ENCODE results near the genes PNMA8B, NPAS1 and ZC3H4.

DNA sequence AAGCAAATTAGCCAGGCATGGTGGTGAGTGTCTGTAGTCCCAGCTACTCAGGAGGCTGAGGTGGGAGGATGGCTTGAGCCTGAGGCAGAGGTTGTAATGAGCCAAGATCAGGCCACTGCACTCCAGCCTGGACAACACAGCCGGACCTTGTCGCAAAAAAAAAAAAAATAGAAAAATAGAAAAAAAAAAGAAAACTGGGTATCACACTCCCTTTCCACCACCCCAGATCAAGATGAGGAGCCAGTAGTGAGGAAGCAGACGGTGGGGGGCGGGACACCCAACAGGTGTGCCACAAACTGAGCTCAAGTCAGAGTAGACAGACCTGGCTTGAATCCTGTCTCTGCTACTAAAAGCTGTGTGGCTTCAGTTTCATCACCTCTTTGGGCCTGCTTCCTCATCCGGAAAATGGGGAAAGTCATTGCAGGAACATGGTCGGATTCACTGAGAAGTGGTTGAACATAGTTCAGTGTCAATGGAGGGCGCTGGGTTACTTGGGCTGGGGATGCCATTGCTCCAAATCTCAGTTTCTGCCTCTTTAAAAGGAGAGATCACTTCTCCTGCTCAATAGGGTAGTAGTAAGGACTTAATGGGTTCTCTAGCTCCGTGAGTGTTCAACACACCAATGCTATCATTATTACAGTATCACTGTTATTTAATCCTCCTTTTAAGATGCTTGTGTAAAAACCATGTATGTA is 2.9 kb downstream of the HIF3A start:
- RRBS = no CpG with 5 or more reads among the region's 8 CpGs

DNA sequence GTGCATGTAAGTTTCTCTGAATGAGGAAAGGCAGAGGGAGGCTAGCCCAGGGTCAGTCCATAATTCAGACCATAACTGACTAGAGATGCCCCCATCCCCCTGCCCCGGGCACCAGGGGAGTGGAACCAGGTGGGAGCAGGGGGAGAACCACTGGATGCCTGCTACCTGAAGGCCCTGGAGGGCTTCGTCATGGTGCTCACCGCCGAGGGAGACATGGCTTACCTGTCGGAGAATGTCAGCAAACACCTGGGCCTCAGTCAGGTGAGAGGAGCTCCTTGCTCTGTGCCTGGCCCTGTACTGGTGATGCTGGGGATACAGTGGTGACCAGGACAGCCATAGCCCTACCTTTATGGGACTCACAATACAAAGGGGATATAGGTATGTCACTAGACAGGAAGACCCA is 8.3 kb downstream of the HIF3A start:
- RRBS = no CpG with 5 or more reads among the region's 5 CpGs

DNA sequence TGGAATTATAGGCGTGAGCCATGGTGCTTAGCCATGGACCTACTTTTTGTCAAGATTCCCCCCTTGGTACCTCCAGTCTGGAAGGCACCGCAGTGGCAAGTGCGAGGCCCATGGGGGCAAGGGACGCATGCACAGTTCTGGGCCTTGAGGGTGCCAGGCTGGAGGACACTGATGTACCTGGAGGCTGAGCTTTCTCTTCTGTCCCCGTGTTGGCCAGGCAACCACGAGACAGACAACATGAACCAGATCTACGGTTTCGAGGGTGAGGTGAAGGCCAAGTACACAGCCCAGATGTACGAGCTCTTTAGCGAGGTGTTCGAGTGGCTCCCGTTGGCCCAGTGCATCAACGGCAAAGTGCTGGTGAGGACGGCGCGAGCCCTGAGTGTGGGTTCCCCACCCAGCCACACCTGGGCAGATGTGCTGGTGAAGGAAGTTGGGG is 26.5 kb downstream of the CCDC8 start:
- RRBS = no CpG with 5 or more reads among the region's 16 CpGs

DNA sequence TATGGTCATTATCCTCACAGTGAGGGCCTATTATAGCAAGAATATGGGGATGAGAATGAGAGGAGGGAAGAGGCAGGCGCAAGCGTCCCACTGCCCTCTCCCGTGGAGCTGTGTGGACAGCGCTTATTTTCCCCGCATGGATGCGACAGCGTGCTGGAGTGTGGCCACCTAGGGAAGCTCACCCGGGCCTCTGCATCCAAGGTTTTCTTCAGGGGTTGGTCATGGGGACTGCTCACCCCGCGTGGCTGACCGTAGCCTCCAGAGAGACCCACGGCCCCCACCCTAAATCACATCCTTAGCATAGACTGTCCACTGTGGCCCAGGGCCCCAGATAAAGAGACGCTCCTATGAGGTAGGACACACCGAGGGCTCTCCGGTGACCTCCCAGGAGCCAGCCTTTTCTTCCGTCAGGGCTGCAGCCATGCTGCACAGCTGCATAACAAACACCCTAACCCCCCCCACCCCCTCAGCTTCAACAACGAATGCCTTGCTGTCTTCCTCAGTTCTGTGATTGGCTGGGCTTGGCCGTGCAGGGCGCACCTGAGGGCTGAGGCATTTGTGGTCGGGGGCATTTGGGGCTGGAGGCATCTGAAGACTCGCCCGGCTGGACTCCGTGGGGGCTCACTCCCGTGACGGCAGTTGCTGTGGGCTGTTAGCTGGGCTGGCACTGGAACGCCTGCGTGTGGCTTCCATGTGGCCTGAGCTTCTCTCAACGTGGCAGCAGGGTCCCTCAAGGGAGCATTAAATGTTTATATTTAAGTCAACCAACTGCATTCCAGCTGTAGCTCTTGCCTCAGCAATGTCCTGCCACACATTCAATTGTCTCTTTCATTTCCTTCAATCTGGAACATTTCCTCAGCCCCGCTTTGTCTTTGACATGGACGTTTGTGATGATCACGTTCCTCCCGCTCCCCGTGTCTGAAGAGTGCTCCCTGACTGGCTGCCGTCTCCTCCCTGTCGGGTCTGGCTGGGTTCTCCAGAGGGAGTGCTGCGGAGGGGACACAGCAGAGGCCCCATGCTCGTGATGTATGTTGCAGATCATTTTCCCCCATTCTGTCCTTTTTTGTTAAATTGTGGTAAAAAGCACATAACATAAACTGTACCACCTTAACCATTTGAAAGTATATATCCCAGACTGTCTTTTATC is 21.2 kb downstream of the CCDC8 start:
- RRBS = no CpG with 5 or more reads among the region's 37 CpGs

DNA sequence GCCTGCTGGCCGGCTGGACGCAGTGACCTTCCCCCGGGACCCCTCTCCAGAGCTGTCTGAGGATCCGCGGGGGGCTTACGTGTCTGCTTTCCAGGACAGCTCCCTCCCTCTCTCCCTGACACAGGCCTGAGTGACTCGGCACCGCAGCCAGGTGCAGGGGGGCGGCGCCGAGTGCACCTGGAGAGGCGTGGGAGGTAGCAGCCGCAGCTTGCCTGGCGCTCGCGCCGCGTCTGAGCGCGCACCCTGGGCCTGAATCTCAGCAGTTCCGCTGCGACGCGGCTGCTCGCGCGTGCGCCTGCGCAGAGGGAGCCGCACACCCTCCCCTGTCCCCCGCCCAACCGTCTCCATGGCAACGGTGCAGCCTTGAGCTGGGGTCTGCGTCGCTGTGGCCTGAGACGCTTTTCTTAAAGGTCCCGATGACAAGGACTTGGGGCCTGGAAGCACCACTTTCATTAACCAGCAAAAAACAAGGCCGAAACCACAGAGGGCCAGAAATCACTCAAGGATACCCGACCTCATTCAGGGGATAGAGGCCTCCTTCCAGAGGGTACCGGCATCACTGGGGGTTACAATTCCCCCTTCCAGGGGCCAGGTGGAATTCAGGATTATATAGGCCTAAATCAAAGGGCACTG is at the start of gene PNMA8B:
Gene PNMA8B (minus strand): TSS at position 232 of the 633 bp plus-strand sequence.
- RRBS = 18% methylated on average over 1 of the region's 40 CpGs

- RRBS = 54% methylated on average over 6 of the region's 17 CpGs
Measured at GRCh38 chr19:46605305-46605904, 4.3 kb downstream of the CALM3 start.

GRCh38 chr19:46610524-46611752 is 9.8 kb downstream of the CALM3 start:
- RRBS = no CpG with 5 or more reads among the region's 20 CpGs

DNA sequence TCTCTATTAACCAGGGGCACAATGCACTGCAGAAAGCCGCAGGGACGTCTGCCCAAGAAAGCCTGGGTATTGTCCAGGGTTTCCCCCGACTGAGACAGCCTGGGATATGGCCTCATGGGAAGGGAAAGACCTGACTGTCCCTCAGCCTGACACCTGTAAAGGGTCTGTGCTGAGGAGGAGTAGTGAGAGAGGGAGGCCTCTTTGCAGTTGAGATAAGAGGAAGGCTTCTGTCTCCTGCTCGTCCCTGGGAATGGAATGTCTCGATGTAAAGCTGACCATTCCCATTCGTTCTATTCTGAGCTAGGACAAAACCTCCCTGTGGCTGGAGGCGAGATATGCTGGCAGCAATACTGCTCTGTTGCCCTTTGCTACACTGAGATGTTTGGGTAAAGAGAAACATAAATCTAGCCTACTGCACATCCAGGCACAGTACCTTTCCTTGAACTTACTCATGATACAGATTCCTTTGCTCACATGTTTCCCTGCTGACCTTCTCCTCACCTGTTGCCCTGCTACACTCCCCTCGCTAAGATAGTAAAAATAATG is 19.7 kb downstream of the SLC1A5 start:
- RRBS = no CpG with 5 or more reads among the region's 8 CpGs

- RRBS = no CpG with 5 or more reads among the region's 23 CpGs
Measured at GRCh38 chr19:46777169-46777687, 11.2 kb downstream of the SLC1A5 start.

DNA sequence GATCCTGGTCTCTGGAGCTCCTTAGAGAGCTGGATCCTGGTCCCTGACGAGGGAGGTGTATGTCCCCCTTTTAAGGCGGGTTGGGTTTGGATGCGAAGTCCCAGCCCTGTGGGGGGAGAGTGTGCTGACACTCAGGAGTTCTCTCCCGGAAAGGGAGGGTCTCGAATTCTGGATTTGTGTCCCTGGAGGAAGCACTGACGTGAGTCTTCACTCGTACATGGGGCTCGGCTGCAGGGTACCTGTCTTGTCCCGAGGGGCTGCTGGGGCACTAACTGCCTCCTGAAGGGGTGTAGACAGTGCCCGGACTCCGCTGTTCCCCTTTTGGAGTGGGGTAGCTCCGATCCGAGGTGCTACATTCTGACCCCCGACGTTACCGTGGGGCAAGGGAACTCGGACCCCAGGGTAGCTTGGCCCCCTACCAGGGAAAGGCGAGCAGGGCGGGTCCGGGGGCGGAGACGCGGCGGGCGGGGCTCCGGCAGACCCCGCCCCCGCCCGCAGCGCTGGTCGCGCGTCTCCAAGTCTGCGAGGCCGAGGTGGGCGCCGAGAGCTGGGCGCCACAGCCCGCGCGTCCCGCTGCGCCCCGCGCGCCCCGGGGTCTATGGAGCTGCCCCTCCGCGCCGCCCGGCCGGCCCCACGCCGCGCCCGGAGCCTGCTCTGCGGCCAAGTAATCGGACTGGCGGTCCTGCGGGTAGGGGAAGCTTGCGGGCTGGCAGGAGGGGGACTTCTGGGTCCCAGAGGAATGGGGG is at the start of gene NPAS1:
Gene NPAS1 (plus strand): TSS at position 528 of the 746 bp plus-strand sequence.
- RRBS = 4% methylated on average over 16 of the region's 61 CpGs

- RRBS = no CpG with 5 or more reads among the region's 9 CpGs
Measured at GRCh38 chr19:47051685-47052207, 3.3 kb upstream of the TMEM160 start.

GRCh38 chr19:47107221-47108400 is 6.0 kb downstream of the ZC3H4 start:
- RRBS = no CpG with 5 or more reads among the region's 15 CpGs

GRCh38 chr19:47113653-47114349 is at the start of gene ZC3H4:
TSS of gene ZC3H4 (minus strand) at chr19:47113776.
- RRBS = no CpG with 5 or more reads among the region's 22 CpGs

DNA sequence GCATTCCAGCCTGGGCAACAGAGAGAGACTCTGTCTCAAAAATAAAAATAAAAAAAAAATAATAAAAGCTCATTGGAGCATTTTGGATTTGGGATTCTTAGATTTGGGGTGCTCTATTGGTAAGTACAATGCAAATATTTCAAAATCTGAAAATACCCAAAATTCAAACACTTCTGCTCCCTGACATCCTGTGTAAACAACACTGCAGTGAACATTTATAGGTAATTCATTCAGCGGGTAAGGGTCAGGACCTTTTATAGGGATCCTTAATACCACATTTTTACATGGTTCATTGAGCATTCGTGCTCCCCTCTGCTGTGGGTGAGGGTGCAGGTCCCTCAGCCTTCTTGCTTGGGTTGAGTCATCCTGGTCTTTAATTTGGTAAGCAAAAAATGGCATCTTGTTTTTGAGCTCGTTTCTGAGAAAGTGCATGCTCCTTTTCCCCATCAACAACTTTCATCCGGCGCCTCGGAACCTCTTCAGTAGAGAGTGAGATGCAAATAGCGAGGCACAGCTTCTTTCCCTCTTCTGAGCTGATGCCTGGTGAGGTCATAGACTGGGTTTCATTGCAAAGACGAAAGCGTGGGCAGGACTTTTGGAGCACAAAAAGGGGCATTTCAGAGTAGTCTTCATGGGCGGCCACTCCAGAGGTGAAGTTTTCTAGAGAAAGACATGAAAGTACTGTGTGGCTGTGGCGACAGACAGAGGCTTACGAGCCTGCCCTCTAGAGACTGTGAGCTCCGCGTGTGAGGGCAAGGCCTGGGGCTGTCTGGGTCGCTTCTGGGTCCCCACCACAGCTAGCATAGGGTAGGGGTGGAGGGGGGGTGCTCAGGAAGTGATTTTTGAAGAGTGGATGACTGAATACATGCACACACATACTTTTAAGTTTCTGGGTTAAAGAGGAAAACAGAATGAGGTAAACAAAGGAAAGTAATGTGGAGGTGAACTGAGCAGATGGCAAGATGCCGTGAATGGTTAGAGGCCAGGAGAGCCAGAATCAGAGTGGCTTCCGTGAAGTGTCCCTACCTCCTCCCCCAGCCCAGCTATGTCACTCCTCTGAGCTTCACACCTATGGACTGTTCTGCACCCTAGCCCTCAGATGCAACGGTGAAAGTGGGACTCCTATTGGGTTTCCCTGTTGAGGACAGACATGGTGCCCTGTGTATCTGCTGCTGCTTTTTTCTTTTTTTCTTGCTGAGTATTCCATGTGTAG is 44.4 kb downstream of the BBC3 start:
- RRBS = no CpG with 5 or more reads among the region's 18 CpGs

DNA sequence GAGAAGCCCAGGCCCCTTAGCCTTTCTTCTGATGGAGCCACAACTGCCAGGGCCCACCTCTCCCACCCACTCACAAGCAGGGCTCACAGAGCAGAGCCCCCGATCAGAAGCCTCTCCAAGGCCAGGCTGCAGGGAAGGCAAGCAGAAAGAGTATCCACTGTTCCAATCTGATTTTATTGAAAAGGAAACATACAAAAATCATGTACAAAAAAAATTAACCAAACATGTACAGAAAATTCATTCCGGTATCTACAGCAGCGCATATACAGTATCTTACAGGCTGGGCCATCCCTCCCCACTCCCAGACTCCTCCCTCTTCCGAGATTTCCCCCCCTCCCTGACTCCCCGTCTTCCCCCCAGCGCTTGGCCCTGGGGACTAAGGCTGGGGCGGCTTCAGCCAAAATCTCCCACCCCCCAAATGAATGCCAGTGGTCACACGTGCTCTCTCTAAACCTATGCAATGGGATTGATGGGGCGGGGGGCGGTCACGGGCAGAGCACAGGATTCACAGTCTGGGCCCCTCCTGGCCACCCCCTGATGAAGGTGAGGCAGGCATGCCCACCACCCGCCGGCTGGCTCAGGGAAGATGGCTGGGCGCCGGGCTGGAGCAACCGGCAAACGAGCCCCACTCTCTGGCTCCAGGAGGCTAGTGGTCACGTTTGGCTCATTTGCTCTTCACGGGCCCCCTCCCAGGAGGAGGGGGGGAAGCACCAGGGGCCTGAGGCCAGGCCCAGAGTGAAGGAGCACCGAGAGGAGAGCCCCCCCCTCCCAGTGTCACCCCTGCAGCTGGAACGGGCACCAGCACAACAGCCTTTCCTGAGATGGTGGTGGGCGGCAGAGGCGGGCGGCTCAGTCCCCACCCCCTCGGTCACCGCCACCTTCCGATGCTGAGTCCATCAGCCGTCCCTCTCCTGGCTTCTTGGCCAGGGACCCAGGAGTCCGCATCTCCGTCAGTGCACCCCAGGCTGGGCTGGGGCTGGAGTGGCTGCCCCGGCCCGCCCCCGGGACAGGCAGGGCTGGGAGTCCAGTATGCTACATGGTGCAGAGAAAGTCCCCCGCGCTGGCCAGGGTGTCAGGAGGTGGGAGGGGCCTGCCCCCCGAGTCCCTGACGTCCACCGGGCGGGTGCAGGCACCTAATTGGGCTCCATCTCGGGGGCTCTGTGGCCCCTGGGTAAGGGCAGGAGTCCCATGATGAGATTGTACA is 9.9 kb downstream of the BBC3 start:
- RRBS = 54% methylated on average over 4 of the region's 40 CpGs

DNA sequence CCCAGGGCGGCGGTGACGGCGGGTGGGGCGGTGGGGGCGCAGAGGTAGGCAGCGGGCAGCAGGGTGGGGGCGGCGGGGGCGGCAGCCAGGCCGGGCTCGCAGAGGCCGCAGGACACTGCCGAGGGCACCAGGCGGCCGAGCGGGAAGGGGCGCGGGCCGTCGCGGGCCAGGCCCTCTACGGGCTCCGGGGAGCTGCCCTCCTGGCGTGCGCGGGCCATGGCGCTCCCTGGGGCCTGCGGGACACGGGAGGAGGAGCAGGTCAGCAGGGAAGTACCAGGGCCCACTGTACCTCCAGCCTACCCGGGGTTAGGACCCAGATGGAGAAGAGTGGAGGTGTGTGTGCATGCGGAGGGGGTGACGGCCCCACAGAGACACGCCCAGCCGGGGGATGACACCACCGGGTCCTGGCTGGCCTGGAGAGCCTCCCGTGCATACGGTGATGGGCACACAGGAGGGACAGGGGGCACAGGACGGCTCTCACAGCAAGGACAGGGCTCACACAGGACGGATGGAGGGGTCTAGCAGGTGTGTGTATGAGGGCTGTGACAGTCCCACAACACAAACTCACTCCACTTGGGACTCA is 2.7 kb downstream of the BBC3 start:
- RRBS = 2% methylated on average over 17 of the region's 40 CpGs

DNA sequence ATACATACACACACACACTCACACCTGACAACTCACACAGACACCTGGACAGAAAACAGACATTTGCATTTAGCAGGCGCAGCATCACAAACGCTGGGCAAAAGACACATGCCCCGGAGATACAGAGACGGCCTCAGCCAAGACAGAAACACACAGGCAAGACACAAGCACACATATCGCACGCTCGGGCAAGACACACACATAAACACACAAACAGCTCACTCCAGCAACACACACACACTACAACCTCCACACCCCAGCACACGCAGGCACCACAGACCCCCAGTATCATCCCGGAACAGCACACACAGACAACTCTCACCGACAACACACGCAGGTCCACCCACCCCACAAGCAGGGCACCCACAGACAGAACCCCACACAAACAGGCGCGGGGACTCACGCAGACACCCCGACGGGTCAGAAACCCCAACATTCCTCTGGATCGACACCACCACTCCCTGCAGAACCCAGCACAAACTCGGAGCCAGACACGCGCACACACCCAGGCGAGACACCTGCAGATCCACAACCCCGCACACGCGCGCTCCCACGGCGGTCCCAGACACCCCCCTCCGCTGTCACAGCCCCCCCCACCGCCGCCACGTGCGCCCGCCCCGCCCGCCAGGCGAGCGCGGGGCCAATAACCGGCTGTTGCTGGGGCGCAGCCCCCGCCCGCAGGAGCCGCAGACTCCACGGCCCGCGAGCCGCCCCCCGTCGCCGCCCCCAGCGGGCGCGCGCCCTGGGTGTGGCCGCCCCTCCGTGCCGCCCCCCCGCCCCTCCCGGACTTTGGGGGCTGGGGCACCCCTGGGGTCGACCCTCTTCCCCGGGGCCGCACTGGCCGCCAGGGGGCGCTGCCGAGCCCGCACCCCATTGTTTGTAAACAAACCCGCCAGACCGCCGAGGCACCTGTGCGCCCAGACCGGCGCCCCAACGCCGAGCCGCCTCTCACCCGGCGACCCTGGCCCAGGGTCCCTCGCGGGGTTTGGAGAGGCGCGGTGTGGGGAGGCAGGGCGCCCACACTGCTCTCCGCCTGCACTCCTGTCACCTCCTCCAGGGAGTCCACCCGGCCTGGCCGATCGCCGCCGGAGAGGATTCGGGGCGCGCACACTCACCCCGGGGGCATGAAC is 820 bp downstream of the BBC3 start:
- RRBS = 2% methylated on average over 17 of the region's 92 CpGs

DNA sequence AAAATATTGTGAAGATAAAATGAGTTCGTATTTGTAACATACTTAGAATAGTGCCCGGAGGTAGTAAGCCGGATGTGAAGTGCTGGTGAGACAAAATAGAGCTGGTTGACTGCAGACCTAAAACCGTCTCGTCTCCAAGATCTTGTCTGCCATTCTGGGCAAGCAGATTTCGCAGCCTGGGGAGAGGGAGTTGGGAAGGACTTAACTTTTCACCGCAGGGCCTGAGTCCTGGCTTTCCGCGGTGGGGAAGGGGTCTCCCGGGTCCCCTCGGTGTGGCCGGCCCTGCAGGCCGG is 8.2 kb upstream of the BBC3 start:
- RRBS = no CpG with 5 or more reads among the region's 13 CpGs

DNA sequence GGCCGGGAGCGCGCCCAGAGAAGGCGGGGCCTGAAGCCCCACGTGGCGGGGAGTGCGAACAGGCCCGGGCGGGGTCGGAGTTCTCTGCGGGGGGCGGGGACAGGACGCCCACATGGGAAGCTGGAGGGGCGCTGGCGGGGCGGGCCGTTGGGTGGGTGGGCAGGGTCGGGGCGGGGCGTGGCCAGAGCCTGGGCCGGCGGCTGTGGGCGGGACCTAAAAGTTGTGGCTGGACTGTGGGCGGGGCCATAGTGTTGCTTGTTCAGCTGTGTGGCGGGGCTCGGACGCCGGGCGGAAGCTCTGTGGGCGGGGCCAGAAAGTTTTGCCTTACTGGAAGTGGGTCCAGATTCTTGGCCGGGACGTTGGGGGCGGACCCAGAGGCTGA is 292 bp downstream of the CCDC9 start:
- RRBS = 2% methylated on average over 18 of the region's 33 CpGs

DNA sequence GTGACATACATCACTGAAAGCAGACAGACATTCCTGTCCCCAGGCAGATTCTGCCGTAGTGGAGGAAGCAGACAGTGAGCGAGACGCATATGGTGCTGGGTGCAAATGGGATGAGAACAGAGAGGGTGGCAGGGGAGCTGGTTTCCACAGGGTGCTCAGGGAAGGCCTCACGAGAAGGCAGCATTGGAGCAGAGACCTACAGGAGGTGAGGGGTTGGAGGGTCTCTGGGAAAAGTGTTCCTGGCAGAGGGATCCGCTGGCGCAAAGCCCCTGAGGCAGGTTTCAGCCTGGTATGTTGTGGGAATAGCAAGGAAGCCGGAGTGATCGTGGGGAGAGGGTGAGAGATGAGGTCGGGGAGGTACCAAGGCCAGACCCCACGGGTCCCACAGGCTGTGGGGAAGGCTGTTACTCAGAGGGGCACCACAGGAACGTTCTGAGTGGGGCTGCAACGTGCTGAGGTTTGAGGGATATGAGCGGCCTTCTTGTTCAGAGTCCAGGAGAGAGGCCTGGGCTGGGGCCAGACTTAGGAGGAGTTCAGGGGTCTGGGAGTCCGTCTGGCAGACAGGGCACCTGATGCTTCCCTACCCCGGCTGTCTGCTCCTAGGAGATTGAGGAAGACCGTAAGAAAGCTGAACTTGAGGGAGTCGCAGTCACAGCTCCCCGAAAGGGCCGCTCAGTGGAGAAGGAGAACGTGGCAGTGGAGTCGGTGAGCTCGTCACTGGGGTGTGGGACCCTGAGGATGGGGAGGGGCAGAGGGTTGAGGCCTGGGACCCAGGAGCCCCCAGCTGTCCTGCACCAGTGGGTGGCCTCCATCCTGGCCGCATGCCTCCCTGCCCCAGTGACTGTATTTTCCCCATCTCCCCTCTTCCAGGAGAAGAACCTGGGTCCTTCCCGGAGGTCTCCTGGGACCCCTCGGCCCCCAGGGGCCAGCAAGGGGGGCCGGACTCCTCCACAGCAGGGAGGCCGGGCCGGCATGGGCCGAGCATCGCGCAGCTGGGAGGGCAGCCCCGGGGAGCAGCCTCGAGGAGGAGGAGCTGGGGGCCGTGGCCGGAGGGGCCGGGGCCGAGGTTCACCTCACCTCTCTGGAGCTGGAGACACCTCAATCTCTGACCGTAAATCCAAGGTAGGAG is 3.8 kb downstream of the CCDC9 start:
- RRBS = 86% methylated on average over 10 of the region's 38 CpGs